ENCODE measurements around the genes CSGALNACT2 and NCOA4.

GRCh38 chr10:43137325-43138020 is 772 bp upstream of the CSGALNACT2 start:
- PRO-cap = unidirectional peak, plus-strand start at chr10:43137579; bidirectional peak, plus-strand start at chr10:43137925, minus-strand start at chr10:43137762

DNA sequence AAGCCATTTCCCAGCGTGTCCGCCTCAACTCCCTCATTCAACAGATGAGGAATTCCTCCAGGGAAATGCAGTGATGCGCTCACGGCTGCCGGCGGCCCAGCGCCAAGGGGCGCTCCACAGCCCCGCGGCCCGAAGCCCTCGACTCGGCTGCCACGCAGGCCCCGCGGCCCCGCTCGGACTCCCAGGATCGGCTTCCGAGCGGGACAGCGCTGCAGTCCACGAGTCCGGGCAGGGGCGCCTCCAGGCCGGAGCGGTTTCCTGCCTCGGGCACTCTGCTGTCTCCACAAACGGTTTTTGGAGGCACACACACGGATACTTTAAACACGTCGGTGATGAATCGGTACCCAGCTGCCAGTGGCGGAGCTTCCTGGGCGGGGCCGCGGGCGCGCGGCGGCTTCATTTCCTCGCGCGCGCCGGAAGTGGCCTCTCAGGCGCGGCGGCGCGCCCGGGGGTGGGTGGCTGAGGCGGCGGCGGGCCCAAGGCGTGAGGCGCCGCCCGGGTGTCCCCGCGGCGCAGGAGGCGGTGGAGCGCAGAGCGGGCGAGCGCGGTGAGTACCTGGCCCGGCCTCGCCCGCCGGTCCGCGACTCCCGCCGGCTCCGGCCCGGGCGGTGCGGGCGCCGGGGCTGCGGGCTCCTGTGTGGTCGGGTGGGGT is at the start of gene CSGALNACT2:
Gene CSGALNACT2 (plus strand): TSS at position 425 of the 652 bp plus-strand sequence.
- PRO-cap = bidirectional peak, plus-strand start at position 430 of the sequence, minus-strand start at position 296 of the sequence

- PRO-cap = no peak
These were observed 34.4 kb downstream of the CSGALNACT2 start for GRCh38 chr10:43172309-43173371.

DNA sequence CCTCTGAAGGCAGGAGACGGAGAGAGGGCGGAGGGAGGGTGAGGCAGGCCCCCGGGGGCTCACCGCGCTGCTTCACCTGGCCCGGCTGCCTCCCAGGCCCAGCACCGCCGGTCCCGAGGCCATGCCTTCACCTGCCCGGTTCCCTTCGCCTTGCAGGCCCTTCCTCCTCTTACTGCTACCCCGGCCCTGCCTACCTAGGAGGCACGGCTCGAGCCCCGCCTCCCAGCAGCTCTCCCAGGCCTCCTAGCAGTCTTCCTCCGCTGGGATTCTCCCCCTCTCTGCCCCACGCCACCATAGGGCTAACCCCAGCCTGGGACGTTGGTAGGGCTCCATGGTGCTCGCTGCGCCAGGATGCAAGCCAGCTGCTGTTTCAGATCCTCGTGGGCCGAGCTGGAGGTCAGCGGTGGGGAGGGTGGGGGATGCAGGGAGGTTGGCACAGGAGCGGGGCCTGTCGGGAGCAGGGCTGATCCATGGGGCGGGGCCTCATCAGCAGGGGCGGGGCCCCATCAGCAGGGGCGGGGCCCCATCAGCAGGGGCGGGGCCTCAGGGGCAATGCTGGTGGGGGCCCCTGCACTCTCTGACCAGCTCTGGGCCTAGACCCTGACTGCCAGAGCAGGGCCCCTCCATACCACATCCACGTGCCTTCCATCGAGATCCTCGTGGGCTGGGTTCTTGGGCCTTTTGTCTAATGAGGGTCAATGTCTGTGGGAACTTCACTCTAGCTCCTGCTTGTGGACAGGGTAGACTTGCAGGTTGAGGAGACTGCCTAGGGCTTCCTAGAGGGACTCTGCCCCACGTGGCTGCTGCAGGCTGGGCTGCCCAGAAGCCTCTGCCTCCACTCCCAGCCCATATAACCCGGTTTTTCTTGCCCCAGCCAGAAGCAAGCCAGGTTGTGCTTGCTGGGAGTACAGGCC is 63.2 kb downstream of the RASGEF1A start:
- PRO-cap = unidirectional peak, minus-strand start at position 144 of the sequence

GRCh38 chr10:43265836-43266194 is 1.1 kb downstream of the RASGEF1A start:
- PRO-cap = no peak

GRCh38 chr10:43395586-43396096 is 13.3 kb downstream of the HNRNPF start:
- PRO-cap = bidirectional peak, plus-strand start at chr10:43395909, minus-strand start at chr10:43395910

GRCh38 chr10:43396097-43396896 is 12.7 kb downstream of the HNRNPF start:
- PRO-cap = bidirectional peak, plus-strand start at chr10:43396448, minus-strand start at chr10:43396343; bidirectional peak, plus-strand start at chr10:43396851, minus-strand start at chr10:43396761

DNA sequence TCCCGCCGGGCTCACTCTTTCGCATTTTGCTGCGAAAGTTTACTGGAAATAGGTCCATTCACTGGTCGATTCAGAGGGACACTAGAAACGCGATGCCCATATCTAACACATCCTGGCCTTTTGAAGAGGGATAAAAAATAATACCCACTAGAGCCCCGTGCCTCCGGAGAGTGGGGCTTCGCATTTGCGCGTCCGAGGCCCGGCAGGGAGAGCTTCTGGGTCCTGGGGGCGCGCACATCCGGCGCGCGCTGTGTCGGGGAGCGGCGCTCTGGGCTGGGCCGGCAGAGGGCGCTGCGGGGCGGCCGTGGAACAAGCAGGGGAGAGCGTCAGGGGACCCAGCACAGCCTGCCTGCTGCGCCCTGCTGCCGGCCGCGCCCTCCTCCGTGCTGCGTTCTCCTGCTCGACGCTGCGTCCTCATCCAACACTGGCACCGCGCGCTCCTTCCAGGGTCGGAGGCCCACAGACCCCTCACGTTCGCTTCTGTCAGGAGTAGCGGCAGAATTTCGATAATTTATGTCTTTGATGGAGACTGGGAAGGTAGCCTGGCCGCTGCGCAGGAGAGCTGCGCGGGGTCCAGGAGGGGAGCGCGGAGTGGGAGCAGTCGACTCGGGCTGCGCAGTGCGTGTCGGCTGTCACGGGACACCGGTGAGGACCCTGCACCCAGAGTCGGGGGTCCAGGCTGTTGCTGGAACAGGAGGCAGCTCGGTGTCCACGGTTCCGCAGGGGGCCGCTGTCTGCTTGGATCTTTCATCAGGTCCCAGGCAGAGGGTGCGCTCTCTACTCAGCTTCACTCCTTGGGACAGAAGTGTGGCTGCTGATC is 41.5 kb upstream of the ZNF32 start:
- PRO-cap = bidirectional peak, plus-strand start at position 341 of the sequence, minus-strand start at position 250 of the sequence

- PRO-cap = no peak
These were observed 111.0 kb upstream of the ZNF32 start for GRCh38 chr10:43759617-43760113.

- PRO-cap = no peak
These were observed 316.3 kb upstream of the ZNF32 start for GRCh38 chr10:43964922-43965518.

DNA sequence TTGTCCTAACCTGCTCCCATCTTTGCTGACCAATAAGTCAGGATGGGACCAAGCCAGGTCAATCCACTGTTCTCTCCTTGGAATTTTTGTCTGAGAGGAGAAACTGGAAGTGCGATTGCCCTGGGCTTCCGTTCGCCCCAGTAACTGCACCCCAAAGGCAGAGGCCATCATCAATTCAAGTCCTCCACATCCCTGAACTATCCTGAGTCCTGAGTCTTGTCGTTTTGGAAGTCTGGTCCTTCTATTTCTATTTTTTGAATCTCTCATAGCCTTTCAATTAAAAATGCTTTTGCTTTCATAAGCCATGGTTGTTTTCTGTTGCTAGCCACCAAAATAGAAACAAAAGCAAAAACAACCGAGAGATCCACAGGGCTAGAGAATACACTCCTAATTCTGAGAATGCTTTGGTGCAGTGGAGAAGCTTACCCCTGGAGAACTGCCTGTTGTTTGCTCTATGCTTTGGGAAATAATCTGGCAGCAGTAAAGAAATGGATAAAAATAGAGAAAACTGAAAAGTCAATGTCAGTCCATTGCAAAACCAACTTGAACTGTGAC is 368.1 kb upstream of the ZNF32 start:
- PRO-cap = no peak

DNA sequence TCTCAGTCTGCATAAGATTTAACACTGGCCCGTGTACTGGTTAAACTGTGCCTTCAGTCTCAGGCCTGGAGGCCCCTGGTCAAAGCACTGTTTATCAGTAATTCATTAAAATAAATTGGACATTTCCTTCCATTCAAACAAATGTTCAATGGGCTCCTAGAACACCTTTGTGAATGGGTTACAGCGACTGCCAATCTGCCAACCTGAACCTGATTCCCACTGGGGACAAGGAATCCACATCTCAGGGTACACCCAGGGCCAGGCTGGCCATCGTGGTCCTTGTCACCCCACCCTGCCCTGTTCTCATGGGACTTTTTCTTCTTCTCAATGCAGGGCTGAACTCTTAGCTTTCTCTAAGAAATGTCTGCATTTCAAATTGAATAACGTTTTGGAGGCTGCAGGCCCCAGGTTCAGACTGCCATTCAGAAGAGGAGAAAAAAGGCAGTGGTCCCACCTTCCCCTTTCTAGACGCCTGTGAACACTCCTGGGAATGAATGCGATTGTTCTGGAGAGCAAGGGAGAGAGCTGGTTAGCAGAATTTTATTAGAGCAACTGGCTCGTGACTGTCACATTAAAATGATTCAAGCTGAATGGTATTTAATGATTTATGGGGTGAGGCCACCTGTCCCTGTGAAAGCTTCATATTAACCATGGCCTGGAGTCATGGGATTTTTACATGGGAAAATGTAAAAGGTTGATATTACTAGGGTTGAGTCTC is 8.7 kb downstream of the CXCL12 start:
- PRO-cap = no peak

GRCh38 chr10:44380740-44381272 is 4.1 kb downstream of the CXCL12 start:
- PRO-cap = no peak

DNA sequence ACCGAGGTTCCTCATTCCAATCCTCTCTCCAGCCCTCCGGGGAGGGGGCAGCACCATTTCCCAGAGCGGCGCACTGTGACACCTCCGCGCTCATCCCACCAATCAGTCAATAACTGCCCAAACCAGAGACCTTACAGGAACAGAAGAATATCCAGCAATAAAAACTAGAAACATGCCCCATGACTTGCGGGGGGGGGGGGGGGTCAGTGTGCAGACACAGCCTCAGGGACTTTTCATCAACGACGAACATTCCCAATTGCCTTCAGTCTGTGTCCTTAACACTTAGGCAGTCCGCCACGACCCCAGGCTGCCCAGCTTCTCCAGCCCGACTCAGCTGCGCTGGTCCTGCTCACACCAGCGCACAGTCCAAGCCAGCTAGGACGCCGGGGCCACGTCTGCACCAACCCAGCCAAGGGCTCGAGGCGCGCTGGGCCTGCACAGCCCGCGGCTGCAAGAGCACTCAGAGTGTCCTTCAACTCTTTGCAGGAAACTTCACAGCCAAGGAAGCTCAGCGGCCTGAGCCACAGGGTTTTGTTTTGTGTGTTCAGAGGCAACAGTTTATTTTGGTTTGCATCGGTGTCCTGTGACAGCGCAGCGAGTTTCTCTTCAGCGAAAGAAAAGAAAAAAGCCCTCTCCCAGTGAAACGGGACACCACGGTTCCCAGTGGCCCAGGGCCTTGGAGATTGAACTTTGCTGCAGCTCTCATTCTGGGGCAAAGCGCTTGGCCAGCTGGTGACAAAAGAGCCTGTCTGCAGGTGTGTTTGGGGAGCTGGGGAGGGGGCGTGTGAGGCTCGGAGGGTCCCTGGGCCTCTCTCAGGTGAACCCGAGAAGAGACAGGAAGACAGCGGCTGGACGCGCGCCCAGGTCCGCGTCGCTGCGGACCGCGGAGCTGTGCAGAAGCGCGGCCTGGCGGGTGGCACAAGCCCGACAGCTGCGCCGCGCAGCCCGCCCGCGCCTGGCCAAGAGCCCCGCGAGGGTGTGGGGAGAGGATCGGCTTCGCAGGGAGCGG is 1.2 kb downstream of the CXCL12 start:
- PRO-cap = no peak

- PRO-cap = no peak
These were observed 22.3 kb upstream of the TMEM72 start for GRCh38 chr10:44888830-44889289.

DNA sequence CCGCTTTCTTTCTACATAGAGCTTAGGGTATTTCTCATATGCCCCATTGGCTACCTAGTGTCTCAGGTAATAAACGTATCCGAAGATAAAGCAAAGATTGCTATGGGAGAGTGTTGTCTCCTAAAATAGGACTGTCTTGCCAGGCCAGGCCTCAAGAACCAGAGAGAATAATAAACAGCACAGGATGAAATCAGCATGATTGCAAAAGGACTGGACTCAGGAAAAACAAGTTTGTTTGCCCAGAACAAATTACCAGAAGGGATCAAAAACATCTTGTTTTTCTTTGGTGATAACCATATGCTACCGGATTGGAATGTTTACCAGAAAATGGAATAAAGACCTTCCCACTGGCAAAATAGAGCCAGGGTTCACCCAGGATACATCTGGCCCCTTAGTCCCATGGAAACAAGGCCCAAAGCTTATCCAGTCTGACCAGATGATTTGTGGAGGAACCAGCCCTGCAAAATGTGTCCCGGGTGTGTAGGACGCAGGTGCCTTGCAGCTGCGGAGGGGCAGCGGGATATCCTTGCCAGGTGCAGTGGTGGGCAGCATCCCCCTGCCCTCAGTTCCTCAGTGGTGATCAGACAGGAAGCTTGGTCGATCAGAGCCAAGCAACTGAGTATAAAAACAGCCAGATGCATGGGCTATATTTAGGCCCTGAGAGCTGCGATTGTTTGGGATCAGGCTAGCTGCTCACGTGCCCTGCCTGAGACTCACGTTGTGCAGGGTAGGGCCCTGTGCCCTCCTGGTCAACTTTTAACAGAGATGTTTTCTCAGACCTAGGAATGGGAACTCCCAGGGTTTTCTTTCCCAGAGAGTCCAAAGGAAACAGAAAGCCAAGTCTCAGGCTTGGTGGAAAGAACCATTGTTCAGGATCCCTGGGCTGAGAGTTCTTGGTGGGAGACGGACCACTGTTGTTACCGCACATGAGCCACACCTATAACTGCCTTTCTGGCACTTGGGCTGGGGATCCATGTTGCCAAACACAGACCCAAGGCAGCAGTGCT is 4.6 kb upstream of the ZNF22 start:
- PRO-cap = no peak

- PRO-cap = no peak
These were observed 24.3 kb upstream of the AGAP4 start for GRCh38 chr10:45871430-45872179.

DNA sequence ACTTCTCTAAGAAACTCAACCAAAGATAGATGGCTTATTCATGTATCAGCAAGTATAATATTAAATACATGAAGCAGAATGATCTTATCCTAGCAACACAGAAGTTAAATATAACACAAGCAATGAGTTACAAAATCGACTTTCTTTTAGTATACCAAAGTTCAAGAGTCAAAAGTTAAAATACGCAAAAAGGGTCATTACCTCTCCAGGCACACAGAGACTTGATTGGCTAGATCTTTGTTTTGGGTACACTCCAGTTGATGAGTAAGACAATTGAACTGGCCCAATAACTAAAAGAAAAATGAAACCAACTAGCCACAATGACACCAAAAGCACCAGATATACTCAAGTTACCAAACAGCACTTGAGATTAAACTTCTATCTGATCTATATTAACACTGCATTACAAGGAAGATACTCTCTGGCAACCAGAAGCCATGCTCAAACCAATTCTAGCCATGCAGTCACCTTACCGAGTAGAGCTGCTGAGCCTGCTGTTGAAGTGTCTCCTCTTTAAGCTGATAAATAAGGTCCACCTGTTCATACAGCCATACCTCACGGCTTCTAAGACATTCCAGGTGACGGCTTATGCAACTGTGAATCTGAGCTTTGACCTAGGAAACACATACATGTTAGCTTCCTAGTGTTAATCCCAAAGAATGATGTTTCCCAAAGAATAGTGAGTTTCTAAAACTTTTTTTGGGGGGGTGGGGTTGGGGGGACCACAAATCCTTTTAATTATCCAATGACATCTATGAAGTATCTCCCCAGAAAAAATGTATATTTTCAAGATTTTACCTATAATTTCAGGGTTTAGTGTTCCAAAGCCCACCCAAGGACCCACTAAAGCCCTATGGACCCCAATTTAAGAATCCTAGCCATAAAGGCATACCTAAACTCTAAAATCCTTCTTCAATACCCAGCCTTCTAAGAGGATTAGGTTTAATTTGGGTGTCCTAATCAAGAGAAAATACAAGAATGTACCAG is 15.5 kb downstream of the NCOA4 start:
- PRO-cap = no peak

- PRO-cap = no peak
These were observed 10.5 kb downstream of the NCOA4 start for GRCh38 chr10:46019765-46020419.

DNA sequence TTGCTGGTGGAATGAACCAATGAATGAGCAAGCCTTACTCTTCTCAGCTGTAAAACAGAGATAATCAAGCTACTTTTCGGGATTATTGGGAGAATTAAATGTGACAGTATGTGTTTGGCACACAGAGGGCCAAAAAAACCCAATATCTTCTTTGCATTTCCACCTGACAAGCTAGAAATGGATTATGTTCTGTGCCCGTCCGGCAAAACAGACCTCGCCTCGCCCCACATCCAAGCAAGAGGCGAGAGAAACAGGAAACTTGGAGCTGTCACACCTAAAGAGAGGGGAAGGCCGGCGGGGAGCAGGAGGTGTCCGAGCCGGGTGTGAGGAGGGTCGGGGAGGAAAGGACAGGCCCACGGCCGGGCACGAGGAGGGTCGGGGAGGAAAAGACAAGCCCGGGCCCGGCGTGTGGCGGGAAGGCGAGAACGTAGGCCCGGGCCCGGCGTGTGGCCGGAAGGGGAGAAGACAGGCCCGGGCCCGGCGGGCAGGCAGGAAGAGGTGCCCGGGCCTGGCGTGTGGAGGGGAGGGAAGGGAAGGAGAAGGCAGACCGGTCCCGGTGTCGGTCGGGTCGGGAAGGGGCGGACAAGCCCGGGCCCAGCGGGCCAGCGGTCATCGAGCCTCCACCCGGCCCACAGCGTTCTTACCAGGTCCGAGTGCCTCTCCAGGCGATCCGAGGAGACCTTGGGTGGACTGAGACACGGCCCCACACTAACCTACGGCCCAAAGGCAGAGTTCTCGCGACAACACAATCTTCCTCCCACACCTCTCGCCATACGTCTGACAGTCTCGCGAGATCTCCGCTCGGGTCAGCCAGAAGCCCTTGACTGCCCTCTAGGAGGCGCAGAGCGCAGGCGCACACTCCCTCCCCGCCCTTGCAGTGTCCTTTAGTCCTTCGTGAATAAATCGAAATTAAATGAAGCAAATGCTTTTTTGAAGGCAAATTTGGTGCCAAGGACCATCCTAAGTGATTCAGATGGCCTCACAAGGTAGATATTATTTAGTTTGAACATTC is at the start of gene NCOA4:
Gene NCOA4 (minus strand): TSS at position 742 of the 1,012 bp plus-strand sequence.
- PRO-cap = bidirectional peak, plus-strand start at position 277 of the sequence, minus-strand start at position 243 of the sequence; bidirectional peak, plus-strand start at position 858 of the sequence, minus-strand start at position 683 of the sequence